Measurements from ENCODE around the gene TRPC7.

- PRO-cap, result no peak
Measured at GRCh38 chr5:135031148-135031802, 2.8 kb downstream of the PITX1 start.

GRCh38 chr5:135138264-135139142 lies 104.5 kb upstream of the PITX1 start:
- PRO-cap, result no peak

DNA sequence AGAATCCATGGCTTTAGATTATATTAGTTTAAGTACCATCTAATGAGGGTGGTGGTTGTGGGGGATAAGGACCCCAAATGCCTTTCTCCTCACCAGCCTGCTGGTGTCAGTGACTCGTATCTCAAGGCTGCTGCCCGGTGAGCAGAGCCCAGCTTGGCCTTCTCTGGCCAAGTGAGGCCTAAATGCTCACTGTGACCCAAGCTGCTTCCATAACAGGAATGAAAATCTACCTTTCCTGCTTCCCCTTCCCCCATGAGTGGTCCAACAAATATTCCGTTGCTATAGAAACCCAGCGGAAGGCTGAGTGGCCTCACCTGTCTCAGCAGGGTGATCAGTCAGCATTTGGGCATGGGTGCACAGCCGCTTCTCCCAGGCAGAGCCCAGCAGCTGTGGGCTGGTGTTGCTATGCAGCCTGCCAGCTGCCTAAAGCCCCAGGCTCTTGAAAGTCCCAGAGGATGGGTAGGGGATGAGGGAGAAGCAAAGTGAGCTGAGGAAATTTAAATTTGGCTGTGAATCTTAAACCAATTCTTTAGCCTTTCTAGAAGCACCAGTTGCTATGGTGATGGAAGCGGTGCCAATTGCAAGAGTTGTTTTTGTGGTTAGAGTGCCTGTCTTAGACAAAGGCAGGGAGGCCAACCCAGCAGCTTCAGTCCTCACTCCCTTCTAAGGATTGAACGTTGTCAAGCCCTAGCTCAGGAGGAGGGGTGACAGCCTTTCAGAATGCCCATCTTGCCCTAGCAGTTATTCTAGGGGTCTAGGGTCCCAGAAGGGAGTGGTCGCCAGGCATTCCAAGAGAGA lies 151.4 kb upstream of the PITX1 start:
- PRO-cap, result no peak

GRCh38 chr5:135307360-135307896 lies 91.6 kb downstream of the MACROH2A1 start:
- PRO-cap, result no peak

- PRO-cap, result no peak
Measured at GRCh38 chr5:135376428-135377062, 22.5 kb downstream of the MACROH2A1 start.

DNA sequence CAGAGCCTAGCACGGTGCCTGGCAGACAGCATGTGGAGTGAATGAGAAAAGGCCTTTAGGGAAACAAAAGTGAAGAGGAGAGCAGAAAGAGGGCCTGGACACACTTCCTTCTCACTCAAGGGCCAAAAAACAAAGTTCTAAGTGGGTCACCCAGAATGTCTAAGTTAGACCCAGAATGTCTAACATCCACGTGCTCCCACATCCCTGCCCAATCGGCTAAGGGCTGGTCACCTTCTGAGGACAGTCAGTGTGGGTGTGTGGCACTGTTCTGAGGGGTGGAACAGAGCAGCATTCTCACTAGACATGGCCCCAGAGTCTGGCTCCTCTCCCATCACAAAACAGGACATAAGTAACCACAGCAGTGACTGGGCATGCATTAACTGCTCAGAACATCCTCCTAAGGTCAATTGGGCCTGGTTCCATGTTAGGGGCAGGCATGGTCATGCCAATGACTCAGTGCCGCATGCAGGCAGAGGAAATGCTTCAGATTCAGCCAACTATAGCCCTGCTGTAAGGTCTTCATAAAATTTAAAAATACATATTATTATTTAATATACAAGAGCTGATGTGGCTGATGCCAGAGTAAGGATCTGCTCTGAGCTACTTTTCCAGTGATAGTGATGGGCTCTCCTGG lies 13.0 kb downstream of the MACROH2A1 start:
- PRO-cap, result no peak

GRCh38 chr5:135579321-135579844 lies 592 bp upstream of the CXCL14 start:
- PRO-cap, result no peak

DNA sequence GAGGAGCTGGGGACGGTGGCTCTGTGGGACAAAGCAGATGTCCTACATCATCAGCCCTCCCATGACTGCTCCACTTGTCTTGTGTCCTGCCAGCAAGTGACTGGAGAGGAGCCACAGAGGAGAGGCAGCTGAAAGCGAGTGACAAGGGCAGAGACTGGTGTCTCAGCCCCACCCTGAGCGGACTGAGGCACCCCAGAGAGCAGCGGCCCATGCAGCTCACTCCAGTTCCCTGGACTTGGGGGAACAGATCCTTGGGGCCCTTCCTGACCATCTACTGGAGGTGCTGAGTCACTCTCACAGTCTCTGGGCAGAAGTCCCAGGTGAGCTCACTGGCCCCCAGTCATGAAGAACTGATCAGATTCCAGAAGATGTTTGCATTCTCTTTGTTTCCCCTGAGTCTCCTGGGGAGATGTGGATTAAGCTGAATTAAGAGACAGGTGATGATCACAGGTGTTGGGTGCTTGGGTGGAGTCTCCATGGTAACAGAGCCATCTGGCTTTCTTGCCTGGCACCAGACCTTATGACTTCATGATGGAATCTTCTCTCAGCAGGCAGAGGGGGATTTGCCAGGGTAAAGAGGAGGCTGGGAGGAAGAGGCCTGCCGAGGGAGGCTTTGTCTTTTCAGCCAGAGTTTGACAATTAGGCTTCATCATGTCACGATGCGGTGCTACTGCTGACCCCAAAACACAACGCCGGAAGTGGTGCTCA lies 13.1 kb upstream of the SLC25A48 start:
- PRO-cap, result no peak

- PRO-cap, result no peak
Measured at GRCh38 chr5:135976246-135976650, 21.5 kb upstream of the LECT2 start.

- PRO-cap, result no peak
Measured at GRCh38 chr5:135977226-135978120, 22.7 kb upstream of the LECT2 start.

DNA sequence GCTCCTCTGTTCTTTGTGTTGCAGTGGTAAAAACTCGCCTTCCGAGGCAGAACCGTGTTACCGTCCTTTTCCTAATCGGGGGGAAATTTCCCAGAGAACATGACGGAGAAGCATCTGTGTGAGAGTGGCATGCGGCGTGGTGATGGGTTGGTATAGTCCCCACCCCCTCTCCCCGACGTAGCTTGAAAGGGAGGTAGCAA lies at the start of gene TRPC7:
Gene TRPC7 (minus strand): TSS at position 126 of the 200 bp plus-strand sequence.
- PRO-cap, result no peak

- PRO-cap, result no peak
Measured at GRCh38 chr5:136663741-136664240, 298.4 kb upstream of the TRPC7 start.

- PRO-cap, result no peak
Measured at GRCh38 chr5:136810359-136810845, 445.1 kb upstream of the TRPC7 start.

DNA sequence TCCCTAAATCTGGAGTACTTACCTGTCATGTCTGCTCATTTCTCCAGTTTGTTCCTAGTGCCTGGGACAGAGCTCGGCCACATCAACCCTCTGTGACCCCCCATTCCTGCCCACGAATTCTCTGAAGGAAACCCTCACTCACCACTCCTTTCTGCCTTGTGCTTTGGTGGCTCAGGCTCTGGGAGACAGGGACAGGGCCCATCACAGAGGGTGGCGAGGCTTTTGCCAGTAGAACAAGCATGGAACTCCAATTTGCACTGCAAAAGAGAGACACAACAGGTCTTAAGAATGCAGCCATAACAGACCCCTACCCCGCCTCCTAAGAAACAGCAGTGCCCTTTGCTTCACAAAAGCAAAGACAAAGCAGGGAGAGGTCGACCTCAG lies 431.6 kb downstream of the SPOCK1 start:
- PRO-cap, result no peak

DNA sequence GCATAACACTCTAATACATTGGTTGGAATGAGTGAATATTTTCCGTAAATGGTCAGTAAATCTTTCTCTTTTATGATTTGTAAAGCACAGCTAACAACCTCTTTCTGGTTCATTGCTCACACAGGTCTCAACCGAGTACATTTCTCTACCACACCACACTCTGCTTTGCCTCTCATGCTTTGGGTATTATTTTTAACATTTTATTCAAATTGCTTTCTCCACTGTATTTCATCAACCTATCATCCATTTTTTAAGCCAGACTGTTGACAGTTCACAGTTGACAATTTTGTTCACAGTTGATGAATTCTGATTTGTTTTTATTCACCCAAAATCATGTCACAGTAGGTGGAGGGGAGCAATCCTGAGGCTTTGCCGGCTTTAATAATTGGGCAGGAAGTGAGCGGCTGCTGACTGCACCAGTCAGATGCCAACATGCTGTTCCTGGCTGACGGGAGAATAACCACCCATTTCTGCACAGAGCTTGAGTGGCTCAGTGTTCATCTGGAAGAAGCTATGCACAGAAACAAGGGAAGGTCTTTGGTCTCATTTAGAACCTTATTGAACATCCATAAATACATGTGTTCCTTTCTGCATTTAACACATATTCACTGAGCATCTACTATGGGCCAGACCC lies 426.5 kb downstream of the SPOCK1 start:
- PRO-cap, result no peak

- PRO-cap, result no peak
Measured at GRCh38 chr5:137143141-137143657, 355.9 kb downstream of the SPOCK1 start.

- PRO-cap, result no peak
Measured at GRCh38 chr5:137695817-137696486, 39.9 kb downstream of the KLHL3 start.

- PRO-cap, result no peak
Measured at GRCh38 chr5:137800930-137801397, 46.8 kb upstream of the HNRNPA0 start.

GRCh38 chr5:137997768-137998317 lies 35.0 kb downstream of the FAM13B start:
- PRO-cap, result no peak

- PRO-cap, result no peak
Measured at GRCh38 chr5:138033314-138034348, 752 bp upstream of the FAM13B start.